ENCODE measurements around the gene KIF3A.

- PRO-cap, result bidirectional peak, plus-strand start at chr5:127848479, minus-strand start at chr5:127848223
Observed at GRCh38 chr5:127848012-127848720, 145.0 kb downstream of the CCDC192 start.

DNA sequence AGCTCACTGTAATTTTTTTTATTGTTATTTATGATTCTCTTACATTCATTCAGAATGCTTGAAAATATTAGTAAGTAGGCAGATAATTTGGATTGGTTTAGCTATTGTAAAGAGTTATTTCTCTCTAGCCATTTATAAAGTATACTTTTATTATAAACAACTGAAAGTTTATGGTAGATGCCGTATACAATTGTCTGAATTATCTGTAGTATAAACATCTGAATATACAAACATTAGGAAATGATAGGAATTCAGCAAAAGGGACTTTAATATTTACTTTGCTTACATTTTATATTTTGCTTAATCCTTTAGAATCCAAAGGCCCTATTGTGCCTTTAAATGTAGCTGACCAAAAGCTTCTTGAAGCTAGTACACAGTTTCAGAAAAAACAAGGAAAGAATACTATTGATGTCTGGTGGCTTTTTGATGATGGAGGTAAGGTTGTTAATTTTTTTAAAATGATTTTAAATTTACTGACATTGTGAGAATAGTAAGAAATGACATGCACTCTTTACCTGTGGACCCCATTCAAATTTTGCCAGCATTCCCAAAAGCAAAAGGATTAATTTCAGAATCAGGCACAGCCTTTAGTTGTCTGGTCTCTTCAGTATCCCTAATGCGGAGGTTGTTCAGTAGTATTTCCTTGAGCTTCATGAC, 94.8 kb downstream of the SLC12A2 start:
- PRO-cap, result no peak

DNA sequence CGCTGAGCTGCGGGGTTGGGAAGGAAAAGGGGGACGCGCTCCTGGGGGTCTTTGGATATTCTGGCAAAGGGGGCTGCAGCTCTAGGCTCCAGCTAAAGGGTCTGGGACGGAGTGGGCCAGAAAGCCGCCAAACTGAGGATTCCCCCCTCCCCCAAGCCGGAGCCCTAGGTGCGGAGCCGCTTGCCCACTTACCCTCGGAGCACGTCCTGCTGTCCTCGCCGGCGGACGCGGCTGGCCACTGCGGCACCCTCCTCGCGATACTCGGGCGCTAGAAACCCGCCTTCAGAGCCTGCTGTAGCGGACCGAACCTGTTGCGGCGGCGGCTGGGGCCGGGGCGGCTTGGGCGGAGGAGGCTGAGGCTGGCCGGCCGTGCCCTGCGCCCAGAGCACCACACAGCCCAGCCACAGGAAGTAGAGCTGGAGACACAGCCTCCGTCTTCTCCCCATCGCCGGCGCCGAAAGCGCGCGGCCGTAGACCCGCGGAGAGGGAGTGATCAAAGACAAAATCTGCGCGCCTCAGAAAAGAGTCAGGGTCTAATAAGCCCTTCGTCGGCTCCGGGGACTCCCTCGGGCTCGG, 799 bp downstream of the FBN2 start:
- PRO-cap, result no peak

GRCh38 chr5:129751514-129751909, 3.6 kb downstream of the MINAR2 start:
- PRO-cap, result no peak

GRCh38 chr5:130000512-130000765, 96.2 kb downstream of the CHSY3 start:
- PRO-cap, result no peak

- PRO-cap, result no peak
Observed at GRCh38 chr5:130732242-130732815, 432.7 kb downstream of the HINT1 start.

- PRO-cap, result no peak
Observed at GRCh38 chr5:131279150-131279645, 15.3 kb downstream of the CDC42SE2 start.

GRCh38 chr5:131391520-131392257, 127.8 kb downstream of the CDC42SE2 start:
- PRO-cap, result no peak

GRCh38 chr5:131492628-131492868, 142.5 kb downstream of the RAPGEF6 start:
- PRO-cap, result no peak

DNA sequence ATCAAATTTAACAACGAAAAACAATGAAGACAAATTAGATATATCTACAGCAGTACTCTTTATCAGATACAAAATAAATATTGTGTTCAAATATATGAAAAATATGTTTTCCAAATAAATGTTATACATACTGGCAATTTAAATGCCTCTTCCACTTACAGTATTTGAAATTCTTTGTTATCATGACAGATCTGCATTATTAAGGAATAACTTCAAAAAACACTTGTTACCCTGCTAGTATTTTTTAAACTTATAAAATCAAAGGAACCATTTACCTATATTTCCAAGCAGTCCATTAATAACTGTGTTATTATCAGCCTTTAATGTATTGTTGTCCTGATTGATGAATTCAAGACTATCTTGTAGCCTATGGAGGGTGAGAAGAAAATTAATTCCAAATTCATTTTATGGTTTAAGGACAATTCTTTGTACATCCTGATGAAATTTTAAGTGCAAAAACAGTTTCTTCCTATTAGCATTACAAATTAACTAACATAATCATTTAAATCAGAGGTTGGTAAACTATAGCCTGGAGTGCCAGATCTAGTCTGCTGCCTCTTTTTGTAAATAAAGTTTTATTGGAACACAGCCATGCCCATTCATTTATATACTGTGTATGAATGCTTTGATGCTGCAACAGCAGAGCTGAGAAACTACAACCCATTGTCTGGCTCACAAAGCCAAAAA, 80.4 kb downstream of the FNIP1 start:
- PRO-cap, result no peak

GRCh38 chr5:131789539-131790280, 7.1 kb downstream of the FNIP1 start:
- PRO-cap, result no peak

- PRO-cap, result no peak
Observed at GRCh38 chr5:132180145-132180589, 47.5 kb downstream of the P4HA2 start.

DNA sequence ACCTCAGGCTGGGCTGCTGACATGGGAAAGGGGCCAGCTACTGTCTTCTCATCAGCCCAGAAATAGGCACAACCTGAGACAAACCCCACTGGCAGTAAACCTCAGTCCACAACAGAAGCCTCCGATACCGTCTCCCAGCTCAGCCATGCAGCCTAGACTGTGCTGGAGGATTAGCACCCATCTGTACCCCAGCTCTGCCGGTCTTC, 8.3 kb downstream of the P4HA2 start:
- PRO-cap, result no peak

GRCh38 chr5:132334661-132335325, 34.7 kb upstream of the SLC22A5 start:
- PRO-cap, result no peak

- PRO-cap, result no peak
Observed at GRCh38 chr5:132379856-132380685, 10.6 kb downstream of the SLC22A5 start.

DNA sequence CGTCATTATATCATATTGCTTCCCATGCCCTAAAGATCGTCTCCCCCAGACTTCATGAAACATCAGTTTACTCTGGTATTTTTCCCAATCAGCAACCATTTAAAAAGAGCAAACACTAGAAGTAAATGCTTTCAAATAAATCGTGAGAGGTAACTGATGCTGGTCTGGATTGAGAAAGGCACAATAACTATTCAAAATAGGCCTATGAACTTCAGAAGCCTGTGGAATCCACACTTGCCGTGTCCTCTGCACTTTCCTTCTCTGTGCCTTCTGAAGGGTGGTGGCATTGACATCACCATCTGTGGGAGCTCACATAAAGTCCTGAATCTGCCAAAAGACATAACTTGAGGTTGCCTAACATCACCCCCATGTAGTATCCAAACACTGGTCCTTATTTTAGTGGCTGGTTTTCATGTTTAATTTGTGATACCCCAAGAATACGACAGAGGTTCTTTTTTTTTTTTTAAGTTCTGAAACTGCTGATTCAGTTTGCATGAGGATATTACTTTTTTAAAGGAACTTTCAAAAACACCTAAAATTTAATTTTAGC, 59.8 kb downstream of the IRF1 start:
- PRO-cap, result unidirectional peak, minus-strand start at position 263 of the sequence

- PRO-cap, result no peak
Observed at GRCh38 chr5:132462512-132463085, 28.0 kb downstream of the IRF1 start.

- PRO-cap, result no peak
Observed at GRCh38 chr5:132471331-132472552, 18.8 kb downstream of the IRF1 start.

GRCh38 chr5:132485374-132486188, 5.0 kb downstream of the IRF1 start:
- PRO-cap, result unidirectional peak, plus-strand start at chr5:132485979

GRCh38 chr5:132736636-132737812, at the start of gene KIF3A:
KIF3A (minus strand) TSS chr5:132737546.
- PRO-cap, result bidirectional peak, plus-strand start at chr5:132737753, minus-strand start at chr5:132737505

Data from mucosa of descending colon (tissue), 1 donor.